Transverse colon (tissue), 4 donors: ENCODE results near the gene TRIM59.

DNA sequence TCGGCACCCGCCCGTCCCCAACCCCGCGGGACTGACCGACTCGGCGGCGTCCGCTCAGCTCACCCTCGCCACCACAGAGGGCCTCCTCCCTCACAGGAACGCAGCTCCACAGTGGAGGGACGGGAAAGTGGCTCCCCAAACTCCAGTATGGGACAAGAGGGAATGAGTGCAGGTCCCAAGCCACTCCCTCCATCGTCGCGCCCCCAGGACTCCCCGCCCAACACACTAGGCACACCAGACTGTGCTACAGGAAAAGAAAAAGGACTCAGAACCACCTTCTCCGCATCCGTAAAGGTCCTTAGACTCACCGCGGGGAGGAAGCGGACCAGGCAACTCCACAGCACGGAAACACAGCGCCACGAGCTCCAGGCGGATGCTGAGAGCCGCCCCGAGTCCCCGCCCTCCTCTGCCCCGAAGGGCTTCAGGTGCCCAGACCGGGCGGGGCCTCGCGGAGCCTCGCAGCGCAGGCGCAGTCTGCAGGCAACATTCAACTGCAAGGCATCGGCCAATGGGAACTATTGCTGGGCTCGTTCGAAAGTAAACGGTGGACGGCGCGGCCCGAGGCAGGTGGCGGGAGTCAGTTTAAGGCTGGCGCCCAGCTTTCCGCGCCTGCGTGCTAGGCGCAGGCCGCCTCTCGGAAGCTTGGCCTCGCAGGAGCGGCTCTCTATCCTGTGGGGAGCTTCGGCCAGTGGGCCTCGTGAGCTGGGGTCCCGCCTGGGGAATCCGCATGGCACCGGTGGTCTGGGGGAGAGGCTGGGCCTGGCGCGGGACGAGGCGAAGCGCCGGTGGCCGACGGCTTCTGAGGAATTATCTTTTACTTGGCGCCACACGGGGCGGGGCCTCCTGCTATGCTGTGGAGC lies at the start of gene TRIM59:
Gene TRIM59 (minus strand): TSS at position 378 of the 860 bp plus-strand sequence.
- PRO-cap, result unidirectional peak, minus-strand start at position 33 of the sequence; bidirectional peak, plus-strand start at position 540 of the sequence, minus-strand start at position 352 of the sequence
- RAMPAGE, long total RNA, 4 experiments, result start-site peak on the minus strand in 4 of 4 experiments, centred at positions 358 to 414 of the sequence, 11 to 55 reads per replicate

DNA sequence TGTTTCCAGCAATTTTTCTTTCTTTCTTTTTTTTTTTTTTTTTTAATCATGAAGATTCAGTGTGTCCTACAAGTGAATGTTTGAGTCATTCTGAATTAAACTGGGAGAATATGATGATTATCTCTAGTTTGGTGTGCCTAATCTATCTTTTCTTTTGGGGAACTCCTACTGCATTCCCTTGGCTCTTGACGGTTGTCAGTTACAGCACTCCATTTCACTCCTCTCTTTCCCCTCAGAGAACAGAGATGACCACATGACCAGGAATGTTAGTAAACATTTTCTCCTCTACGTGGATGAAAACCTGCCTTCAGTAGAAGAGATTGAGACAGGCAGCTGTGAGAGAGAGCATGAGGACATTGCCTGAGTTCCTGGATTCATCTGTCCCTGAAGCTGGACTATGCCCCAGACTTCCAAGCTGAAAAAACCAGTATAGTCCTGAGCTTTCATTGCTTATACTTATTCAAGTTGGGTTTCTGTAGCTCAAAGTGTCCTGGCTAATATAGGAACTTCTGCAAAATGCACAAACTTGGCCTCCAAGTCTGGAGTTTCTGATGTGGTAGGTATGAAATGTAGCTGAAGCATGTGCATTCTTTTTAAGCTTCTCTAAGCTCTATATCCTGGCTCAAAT lies 54.3 kb upstream of the ARL14 start:
- PRO-cap, result no peak
- RAMPAGE, long total RNA, 4 experiments, result no peak in any of the 4 experiments

DNA sequence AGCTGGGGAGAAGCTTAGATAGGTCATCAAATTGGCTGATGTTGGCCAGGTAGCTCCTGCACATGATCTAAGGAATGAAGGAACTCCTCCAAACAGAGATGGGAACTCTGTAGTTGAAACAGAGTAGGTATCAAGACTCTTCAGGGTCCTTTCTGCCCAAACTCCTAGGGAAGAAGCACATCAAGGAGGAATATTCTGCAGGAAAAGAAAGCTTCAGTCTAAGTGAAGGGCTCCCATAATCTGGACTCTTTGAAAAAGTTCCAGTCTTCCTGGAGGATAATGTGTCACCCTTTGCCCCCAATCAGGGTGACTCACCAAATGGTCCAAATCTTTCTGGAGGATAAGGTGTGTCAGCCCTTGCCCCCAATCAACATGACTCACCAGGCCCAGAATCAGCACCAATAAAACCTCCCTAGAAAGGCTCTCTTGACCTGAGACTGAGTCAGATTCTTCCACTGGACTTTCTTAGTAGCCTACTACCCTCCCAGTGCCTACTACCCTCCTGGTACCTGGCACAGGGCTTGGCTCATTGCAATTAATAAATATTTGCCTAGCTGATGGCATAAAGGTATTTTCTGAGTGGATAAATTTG lies 9.6 kb upstream of the ARL14 start:
- PRO-cap, result bidirectional peak, plus-strand start at position 445 of the sequence, minus-strand start at position 251 of the sequence
- RAMPAGE, long total RNA, 4 experiments, result no peak in any of the 4 experiments

DNA sequence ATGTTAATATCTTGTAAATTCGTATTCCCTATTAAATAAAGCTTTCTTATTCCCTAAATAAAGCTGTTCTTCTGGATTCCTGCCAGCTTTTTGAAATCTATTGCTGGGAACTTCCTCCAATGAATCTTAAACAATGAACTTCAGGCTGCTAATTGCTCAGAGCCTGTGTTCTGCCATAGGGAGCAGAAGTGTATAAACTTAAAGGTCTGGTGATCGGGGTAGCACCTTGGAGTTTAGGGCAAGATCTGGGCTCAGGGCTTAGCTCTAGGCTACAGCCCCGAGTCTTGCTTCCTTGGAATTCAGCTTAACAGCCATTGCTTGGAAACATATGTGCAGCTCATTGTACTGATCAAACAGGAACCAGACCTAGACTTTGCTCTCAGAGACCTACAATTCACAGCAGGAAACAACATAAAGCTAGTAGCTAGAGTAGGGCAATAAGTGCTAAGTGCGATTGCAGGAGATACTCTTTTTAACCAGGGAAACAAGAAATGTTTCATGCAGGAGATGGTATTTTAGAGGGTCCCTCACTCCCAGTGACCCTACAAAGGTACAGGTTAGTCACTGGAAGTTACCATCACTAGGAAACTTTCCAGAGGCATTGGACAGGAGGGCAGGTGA lies 1.5 kb downstream of the ARL14 start:
- PRO-cap, result bidirectional peak, plus-strand start at position 440 of the sequence, minus-strand start at position 301 of the sequence
- RAMPAGE, long total RNA, 4 experiments, result no peak in any of the 4 experiments

GRCh38 chr3:160738898-160739534 lies 17.0 kb upstream of the PPM1L start:
- PRO-cap, result no peak
- RAMPAGE, long total RNA, 4 experiments, result no peak in any of the 4 experiments

GRCh38 chr3:161222902-161223375 lies 1.8 kb downstream of the NMD3 start:
- PRO-cap, result no peak
- RAMPAGE, long total RNA, 4 experiments, result no peak in any of the 4 experiments

GRCh38 chr3:161228197-161228999 lies 7.3 kb downstream of the NMD3 start:
- PRO-cap, result no peak
- RAMPAGE, long total RNA, 4 experiments, result no peak in any of the 4 experiments

DNA sequence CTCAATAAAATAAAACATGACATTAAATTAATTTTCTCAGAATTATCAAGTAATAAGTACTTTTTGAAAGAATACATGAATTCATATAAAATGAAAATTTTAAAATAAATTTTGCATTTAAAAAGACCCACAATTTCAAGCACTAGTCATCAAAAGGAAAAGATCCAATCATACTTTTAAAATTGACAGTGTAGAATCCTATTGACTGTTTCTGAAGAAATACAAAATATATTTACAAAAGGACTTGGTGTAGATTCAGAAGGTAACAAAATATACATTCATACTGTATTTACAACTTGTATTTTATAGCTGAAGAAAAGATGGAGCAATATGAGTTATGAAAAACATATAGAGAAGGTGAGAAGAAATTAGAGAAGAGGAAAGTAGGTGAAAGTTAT lies 3.6 kb downstream of the SI start:
- PRO-cap, result no peak
- RAMPAGE, long total RNA, 4 experiments, result no peak in any of the 4 experiments

GRCh38 chr3:165460027-165460857 lies 264.1 kb upstream of the SLITRK3 start:
- PRO-cap, result no peak
- RAMPAGE, long total RNA, 4 experiments, result no peak in any of the 4 experiments

DNA sequence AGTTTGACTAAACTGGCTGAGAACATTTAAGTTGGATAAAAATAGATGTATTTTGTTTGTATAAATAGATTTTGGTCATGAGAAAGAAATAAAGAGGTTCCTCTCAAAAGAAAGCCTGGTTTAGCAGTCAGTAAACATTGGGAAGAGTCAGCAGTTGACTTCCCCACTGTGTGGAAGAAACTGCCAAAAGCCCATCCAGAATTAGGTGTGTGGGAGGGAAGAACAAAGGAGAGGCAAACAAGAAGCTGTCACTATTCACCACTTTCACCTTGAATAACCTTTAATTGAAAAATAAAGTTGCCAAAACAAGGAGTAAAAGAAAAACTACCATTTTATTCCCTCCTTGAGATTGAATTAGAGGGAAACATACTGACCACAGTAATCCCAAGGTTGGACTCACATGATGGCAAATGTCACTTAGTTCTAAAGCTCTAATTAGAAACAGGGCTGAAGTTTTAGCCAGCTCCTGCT lies 139.2 kb downstream of the SERPINI1 start:
- PRO-cap, result no peak
- RAMPAGE, long total RNA, 4 experiments, result no peak in any of the 4 experiments

DNA sequence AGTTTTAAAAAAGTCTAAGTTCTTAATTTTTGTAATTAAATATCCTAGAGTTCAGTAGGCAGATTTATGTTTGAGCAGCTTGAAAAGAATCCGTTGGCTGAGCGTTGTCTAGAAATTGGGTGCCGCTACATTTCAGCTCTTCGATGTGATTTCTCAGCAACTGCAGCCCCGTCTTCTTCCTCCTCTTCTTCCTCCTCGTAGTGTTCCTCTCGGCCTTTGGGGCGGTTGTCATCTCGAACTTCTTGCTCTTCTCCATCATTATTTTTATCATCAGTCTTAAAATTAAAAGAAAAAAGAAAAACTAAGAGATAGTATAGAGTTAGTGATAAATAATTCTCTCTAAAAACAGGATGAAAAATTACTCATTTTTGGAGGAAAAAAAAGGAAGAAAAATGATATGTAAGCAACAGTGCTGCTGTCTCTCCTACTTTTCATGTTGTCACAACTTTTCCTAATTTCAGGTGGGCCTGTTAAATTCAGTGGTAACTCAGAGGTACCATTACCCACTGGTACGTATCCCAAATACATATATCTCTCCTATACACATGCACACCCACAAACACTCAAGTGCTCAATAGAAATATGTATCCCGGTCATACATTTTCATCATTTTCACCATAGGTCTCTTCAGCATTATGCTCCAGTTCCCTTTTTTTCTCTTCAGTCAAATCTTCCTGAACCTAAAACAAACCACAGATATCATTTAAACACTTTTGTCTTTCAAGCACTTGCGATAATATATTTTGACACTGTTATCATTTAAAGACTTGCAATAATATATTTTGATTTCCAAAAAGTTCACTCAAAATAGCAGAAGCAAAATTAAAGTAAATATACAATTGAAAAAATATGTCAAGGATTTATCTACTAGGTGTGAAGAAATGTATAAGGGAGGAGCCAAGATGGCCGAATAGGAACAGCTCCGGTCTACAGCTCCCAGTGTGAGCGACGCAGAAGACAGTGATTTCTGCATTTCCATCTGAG lies 85.3 kb downstream of the GOLIM4 start:
- PRO-cap, result no peak
- RAMPAGE, long total RNA, 4 experiments, result start-site peak on the minus strand in 1 of 4 experiments, centred at positions 265 to 691 of the sequence, 14 to 25 reads per replicate

GRCh38 chr3:168248645-168249138 lies 153.0 kb upstream of the GOLIM4 start:
- PRO-cap, result no peak
- RAMPAGE, long total RNA, 4 experiments, result no peak in any of the 4 experiments

- PRO-cap, result no peak
- RAMPAGE, long total RNA, 4 experiments, result no peak in any of the 4 experiments
Measured at GRCh38 chr3:168249196-168249418, 153.4 kb upstream of the GOLIM4 start.

DNA sequence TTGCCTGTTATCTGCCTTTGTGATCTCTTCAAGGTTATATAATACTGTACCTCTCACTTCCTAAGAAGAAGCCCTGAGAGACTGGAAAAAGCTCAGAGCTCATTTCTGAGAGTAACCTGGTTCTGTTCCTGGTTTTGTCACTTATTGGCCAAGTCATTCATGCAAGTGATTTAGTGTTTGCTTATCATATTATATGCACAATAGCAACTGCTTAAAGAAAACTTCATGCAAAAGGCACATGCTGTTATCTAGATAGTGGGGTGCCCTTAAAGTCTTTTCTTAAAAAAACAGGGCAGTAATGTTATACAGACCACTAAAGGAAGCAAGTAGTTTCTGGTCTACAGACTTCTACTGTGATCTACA lies 782.4 kb upstream of the GOLIM4 start:
- PRO-cap, result no peak
- RAMPAGE, long total RNA, 4 experiments, result no peak in any of the 4 experiments

DNA sequence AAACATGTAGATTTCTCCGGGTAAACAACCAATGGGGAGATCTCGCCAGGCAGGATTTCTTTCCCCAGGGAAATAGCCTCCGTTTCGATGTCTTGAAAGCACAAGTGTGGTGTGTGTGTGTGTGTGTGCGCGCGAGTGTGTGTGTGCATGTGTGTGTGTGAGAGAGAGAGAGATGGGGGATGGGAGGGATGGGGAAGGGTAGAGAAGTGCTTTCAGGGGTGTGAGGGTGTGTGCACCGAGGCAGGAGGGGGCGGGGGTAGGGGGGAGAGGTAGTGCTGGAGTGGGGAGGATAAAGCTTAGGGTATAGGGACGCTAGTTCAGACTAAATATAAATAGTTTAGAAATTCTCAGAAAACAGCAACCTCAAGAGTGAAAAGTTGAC lies 515.9 kb downstream of the MECOM start:
- PRO-cap, result bidirectional peak, plus-strand start at position 82 of the sequence, minus-strand start at position 58 of the sequence
- RAMPAGE, long total RNA, 4 experiments, result no peak in any of the 4 experiments

DNA sequence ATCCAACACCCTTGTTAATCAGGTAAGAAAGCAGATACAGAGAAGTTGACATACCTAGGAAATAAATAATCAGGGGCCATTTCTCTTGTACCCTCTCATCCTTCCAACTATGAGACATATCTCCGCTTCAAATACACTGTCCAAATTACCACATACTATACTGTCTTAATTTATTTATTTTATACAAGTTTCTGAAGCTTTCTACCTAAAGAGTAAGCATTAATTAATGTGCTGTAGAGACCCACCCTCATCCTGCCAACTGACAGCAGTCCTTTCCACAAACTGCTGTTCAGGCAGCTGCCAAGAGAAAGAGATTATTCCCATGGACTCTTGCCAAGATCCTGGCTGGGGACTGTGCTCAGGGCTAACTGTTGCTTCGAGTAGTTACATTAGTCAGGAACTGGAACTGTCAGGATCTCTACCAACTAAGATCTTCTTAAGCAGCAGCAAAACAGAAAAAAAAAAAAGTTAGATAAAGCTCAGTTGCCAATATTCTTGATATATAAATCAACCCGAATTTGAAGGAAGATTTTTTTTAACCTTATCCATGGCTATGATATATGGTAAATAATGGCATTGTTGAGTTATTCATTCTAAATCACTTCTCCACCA lies 398.8 kb downstream of the MECOM start:
- PRO-cap, result bidirectional peak, plus-strand start at position 392 of the sequence, minus-strand start at position 284 of the sequence
- RAMPAGE, long total RNA, 4 experiments, result no peak in any of the 4 experiments

GRCh38 chr3:169293202-169293804 lies 370.2 kb downstream of the MECOM start:
- PRO-cap, result no peak
- RAMPAGE, long total RNA, 4 experiments, result start-site peak on the minus strand in 2 of 4 experiments, at chr3:169293478-169293552 at its widest, 9 to 11 reads per replicate

DNA sequence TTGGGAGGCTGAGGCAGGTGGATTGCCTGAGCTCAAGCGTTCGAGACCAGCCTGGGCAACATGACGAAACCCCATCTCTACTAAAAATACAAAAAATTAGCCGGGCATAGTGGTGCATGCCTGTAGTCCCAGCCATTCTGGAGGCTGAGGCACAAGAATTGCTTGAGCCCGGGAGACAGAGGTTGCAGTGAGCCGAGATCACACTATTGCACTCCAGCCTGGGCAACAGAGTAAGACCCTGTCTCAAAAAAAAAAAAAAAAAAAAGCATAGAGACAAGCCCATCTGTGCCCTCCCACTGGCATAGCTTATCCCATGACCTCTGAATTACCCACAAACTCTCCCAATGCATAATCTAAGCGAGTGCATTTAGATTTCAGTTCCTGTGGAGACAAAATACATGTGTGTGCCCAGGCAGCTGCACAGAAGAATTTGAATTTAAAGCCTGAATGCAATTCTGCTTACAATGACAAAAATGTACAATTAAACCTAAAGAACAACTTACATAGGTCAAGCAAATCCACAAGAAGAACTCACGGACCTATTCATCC lies 278.6 kb downstream of the MECOM start:
- PRO-cap, result no peak
- RAMPAGE, long total RNA, 4 experiments, result no peak in any of the 4 experiments

- PRO-cap, result bidirectional peak, plus-strand start at chr3:169662287, minus-strand start at chr3:169661951; bidirectional peak, plus-strand start at chr3:169662693, minus-strand start at chr3:169662530; bidirectional peak, plus-strand start at chr3:169663168, minus-strand start at chr3:169662888
- RAMPAGE, long total RNA, 4 experiments, result no peak in any of the 4 experiments
Measured at GRCh38 chr3:169662244-169662982, 1.1 kb downstream of the MECOM start.

DNA sequence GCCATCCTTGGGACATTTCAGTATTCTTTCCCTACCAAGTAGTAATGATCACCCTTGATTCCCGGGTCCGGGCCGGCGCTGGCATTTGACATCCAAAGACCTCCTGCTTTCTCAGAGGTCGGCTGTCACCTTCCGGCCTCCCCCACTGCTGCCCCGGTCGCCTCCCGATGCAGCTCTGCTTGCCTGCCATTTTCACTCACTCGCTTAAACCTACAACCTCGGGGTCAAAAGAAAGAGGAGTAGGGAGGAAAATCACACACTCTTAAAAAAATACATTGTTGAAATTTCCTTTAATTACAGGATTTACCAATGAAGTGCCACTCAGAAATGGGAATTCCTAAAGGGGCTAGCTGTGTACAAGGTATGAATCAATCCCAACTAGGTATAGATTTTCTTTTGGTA lies 745 bp upstream of the MECOM start:
- PRO-cap, result no peak
- RAMPAGE, long total RNA, 4 experiments, result no peak in any of the 4 experiments